ENCODE measurements around the genes DUSP29 and VDAC2.

- PRO-cap = no peak
Measured at GRCh38 chr10:73887123-73887681, 12.8 kb upstream of the CAMK2G start.

DNA sequence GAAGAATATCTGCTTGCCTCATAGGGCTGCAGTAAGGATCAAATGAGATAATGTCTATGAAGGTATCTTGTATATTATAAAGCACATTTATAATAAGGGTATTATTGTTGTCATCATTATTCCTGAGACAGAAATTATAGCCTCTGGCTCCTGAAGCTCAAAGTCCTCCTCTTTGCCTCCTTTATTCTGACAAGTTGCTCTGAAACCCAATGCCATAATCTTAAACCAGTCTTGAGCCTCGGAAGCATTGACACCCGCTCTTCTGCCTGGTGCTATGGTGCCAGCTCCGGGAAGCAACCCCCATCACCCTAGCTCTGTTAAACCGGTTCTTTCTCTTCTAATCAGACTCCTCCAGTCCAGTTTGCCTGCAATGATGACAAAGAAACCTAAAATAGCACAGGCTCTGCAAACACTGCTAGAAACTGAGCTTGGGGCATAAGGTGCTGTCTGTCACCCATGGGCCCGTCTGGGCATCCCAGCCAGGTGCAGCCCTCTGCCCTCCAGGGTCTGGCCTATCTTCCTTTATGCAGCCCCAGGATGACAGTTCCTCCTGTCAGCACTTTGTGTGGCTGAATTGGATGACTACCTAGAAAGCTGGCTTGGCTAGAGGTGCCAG is 14.1 kb upstream of the CAMK2G start:
- PRO-cap = no peak

DNA sequence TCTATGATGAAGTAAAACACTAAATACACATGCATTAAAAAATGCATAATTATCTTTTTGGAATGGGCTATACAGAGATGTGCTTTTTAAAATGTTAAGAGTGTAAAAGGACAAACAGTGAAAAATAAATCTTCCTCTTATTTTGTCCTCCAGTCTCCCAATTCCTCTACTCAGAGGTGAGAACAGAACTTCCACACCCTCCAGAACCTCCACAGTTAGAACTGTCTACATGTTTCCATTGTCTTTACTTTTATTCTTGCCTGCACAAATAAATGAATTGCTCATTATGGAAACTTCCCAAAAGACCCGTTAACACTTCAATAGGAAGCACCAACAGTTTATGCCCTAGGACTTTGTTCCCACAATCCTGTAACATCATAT is 908 bp upstream of the PLAU start:
- PRO-cap = no peak

DNA sequence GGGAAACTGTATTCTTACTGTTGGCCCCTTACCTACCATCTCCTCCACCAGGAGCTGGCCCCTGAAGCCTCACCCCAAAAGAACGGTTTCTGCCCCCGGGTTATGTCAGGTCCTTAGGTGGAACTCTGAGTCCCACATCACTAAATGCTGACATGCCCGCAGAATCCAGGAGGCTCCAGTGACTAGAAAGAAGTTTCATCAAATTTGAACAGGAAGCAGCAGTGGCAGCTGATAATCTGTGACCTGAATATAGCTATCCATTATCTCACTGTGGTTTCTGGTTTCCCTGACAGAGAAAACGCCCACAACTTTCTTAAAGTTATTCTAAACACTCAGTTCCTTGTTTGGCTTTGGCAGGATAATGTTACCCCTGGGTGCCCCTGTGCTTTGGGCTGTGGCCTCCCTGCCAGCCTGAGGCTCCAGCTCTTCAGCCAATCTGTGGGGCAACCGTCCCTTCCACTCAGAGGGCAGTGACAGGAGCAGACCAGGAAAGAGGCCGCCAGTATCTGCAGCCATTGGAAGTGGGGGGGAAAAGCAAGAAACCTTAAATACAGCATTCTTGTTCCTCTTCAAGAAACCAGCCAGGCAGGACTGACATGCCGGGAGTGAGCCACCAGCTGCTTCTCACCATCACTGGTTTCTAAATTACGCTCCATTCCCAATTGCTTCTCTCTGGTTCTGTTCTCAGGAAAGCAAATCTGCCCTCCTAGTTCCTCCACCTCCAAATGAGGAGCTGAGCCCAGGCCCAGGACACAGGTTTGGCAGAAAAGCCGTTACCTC is 41.3 kb upstream of the VCL start:
- PRO-cap = no peak

- PRO-cap = no peak
Measured at GRCh38 chr10:74122893-74123764, 27.5 kb downstream of the AP3M1 start.

- PRO-cap = no peak
Measured at GRCh38 chr10:74174505-74174951, 23.5 kb downstream of the ADK start.

DNA sequence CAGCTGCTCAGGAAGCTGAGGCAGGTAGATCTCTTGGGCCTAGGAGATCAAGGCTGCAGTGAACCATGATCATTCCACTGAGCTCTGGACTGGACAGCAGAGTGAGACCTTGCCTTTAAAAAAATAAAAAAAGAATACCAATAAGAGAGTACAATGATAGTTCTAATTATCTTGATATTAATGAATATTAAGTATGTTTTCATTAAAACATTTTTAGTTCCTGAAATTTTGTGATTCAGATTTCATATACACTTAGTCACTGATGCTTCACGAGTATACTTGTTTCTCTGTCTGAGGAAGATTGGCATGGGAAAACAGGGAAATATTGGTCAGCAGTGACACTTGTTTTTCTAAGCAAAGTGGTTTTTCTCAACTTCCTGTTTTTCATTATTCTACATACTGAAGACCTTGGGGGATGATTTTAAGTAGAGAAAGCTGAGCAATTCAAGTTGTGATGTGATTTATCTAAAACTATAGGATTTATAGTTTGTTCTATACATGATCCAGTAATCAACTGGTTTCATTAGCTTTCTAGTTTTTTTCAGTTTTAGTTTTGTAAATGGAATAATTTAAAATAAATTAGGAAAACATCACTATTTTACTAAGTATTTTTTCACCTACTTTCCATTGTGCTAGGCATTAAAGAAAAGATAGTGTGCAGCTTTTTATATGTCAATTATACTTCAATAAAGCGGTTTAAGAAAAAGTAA is 77.0 kb downstream of the ADK start:
- PRO-cap = no peak

- PRO-cap = no peak
Measured at GRCh38 chr10:74819259-74819458, 7.2 kb upstream of the KAT6B start.

- PRO-cap = no peak
Measured at GRCh38 chr10:74886621-74887188, 60.3 kb downstream of the KAT6B start.

DNA sequence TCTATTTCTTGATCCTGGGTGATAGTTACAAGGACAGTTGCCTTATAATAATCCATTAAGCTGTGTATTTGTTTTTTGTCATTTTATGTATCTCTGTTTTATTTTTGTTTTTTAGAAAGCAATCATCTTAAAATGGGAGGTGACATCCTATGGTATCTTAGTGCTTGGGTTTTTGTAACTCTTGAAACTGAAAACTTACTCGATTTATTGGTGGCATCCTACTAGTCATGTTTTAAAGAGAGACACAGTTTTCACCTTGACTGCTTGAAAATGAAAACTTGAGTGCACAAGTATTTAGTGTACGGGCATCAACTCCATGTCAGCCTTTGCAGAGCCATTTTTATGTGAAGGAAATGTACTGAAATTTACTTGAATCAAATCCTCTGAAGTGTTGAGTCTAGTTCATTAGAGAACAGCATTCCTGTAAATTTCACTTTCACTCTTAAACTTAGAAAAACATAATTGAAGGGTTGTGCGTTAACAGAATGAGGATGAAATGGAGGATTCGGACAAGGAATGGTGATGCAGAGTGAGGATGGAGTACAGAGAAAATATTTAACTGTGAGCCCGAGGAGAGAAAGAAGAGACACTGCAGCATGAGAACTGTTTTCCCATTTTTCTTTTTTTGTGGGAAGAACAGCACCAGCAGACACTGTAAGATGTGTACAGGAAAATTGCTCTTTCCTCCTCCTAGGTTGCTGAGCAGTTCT is 65.7 kb downstream of the DUSP29 start:
- PRO-cap = no peak

DNA sequence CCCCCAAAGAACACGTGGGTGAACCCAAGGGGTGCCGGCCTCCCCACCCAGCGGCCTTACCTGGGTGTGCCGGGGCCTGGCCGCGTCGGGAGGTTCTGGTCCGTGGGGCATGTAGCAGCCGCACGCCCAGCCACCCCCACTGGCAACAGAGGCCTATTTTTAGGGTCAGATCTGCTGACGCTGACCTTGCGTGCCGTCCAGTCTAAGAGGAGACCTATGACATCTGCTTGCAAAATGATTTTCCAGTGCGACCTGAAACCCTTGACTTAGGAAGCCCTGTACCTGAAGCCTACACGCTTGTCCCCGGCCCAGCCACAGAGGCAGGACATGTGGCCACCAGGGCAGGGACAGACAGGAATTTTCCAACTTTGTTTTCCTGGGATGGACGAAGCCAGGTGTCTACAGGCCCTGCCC is at the start of gene DUSP29:
Gene DUSP29, minus strand, starts transcription at position 134 of the 414 bp plus-strand sequence.
- PRO-cap = no peak

GRCh38 chr10:75156753-75157708 is 45.6 kb downstream of the SAMD8 start:
- PRO-cap = no peak

GRCh38 chr10:75209640-75210914 is at the start of gene VDAC2:
Gene VDAC2 (plus strand): TSS chr10:75210796.
- PRO-cap = bidirectional peak, plus-strand start at chr10:75209990, minus-strand start at chr10:75209967; bidirectional peak, plus-strand start at chr10:75210157, minus-strand start at chr10:75210047; bidirectional peak, plus-strand start at chr10:75210803, minus-strand start at chr10:75210463

DNA sequence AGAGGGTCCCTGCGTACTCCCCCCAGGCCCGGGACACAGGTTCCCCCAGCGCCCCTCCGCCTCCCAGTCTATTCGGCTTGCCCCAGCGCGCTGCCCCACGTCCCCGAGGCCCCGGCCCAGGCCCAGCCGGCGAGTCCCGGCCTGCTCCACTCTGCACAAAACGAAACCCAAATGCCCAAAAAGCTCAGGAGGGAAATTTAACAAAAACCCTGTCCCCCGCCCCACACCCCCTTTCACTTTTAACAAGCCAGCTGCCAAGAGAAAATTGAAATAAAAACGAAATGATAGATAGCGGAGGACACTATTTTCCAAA is 4.3 kb downstream of the ZNF503 start:
- PRO-cap = unidirectional peak, minus-strand start at position 172 of the sequence

DNA sequence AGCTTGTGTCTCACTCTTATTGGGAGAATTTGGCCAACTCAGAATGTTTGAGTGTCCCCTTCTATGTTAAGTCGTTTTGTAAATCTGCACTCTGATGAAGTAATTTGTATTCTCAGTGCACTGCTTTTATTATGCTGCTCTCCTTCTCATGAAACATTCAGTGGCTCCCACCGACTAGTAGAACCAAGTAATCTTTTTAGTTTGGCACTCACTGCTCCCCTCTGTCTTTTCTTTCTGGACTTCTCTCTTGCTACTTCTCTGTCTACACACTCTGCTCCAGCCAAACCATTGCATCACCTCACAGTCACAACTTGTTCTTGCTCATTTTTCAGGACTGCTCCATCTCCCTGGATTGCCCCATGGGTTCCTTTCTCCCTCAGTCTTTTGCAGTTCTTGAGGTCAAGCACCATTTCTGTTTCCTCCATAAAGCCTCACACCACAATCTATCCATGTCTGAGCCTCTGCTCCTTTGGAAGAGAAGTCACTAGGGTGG is 186.0 kb downstream of the LRMDA start:
- PRO-cap = no peak

DNA sequence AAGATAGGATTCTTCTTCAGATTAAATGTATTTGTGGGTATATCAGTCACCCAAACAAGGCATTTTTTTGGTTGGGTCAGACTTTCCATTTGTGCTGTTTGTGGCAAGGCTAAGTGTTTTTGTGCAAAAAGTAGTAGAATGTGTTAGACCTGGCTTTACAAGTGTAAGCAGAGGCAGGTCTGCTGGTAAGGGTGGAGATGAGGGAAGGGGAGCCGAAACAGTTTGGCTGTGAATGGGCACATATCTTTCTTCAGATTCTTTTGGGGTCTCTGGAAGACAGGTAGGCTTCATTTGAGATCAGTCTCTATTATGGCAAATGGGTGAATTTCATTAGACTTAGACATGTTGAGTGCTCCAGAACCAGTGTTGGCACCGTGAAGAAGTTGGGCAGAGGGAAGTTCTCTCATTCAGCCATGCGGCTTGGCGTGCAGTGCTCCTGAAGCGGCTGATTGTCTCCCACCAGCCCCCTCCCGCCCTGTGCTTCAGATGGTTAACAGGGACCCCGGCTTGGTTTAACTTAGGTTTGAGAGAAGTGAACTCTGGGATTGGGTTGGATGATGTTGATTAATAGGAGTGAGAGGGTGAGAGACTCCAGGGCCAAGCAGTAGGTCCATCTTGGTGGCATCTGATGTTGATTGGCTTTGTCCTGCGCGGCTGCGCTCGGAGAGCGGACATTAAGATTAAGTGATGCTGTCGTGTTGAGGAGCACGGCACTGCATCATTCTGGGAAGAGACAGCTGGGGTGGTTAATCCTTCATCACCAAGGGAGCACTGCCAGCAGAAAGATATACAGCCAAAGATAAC is 208.0 kb downstream of the LRMDA start:
- PRO-cap = no peak

- PRO-cap = no peak
Measured at GRCh38 chr10:75788360-75788819, 357.0 kb downstream of the LRMDA start.

- PRO-cap = no peak
Measured at GRCh38 chr10:77084558-77084905, 553.1 kb downstream of the KCNMA1 start.

DNA sequence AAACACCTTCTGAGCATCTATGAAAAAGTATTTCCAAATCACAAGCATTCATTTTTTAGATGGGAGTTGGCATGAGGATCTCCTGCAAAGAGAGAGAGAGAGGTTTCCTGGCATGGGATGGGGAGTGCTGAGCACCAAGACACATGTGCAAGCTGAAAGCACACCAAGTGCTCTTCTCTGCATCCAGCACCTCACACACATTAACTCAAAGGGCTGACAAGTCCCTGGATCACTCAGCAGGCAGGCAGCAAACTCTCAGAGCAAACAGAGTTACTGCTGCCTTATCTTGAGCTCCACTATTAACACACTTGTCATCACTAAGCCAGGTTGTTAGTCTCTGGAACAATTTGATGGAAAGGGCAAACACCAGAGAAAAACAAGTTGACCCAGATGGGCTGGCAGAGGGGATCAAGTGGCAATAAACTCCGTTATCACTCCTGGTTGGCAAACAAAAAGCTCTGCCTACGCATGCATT is 350.0 kb downstream of the KCNMA1 start:
- PRO-cap = no peak

DNA sequence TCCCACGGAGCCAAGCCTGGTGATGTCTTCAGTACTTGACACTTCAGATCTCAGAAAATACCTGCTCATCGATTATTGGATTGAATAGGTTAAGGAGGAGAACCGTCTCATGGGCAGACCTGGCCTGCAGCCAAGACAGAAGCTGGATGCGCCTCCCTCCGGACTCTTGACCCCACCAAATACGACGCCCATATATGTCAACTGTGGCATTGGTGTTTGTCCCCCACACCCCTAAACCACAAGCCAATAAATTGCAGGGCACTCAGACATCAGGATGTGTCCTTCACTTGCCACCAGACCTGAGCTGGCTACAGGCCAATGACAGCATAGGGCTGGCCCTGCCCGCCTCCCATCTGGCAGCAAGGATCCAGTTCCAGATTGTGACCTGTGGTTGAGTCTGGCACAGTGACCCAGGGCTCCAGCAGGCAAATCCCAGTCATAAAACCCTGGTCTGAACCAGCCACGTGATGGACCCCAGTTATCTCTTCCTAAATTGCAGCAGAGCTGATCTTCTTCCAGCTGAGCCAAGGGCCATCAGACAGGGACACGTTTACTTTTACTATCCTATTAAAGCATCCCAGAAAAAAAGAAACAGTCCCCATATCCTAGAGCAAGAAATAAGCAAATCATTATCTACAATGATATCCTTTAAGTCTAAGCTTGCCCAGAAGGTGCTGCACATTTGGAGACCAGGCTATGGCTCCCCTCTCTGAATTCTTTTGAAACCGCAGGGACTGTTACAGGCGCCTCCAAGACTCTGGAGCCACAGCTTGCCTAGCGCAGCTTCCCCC is 157.5 kb downstream of the KCNMA1 start:
- PRO-cap = no peak